Gastroesophageal sphincter (tissue), 4 donors: ENCODE measurements around the genes P3H4, NT5C3B and CAVIN1.

- PRO-cap: no peak
- RAMPAGE, long total RNA, 4 experiments: no peak in any of the 4 experiments
These were observed 8.5 kb downstream of the EIF1 start for GRCh38 chr17:41697196-41697640.

DNA sequence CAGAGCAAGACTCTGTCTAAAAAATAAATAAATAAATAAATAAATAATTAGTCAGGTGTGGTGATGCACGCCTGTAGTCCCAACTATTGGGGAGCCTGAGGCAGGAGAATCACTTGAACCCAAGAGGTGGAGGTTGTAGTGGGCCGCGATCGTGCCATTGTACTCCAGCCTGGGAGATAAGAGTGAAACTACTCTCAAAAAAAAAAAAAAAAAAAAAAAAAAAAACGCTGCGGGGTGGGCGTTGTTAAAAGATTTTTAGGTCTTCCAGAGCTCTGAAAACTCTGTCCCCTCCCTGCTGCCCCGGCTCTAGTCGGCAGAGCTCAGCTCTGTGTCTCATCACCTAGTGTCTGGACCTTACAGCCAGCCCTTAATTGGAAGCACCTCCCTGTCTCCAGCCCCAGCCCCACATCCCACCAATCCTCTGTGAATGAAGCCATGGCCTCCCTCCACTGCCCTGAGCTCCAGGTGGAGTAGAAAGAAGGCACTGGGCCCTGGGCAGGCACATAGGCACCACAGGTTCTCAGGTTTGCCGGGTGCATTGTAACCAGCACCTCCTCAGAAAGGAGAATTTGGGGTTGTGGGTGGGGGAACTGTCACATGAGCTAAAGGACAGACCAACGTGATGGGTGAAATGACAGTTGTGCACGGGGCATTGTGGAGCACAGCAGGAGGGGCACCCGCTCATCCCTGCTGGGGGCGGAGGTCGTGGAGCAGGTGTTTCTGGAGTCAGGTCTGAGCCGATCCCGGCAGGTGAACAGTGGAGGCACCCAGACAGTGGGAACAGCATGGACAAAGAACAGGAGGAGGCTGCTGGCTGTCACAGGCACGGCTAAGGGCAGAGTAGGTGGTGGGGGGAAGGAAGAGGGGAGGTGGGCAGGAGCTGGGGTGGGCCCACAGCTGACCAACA lies 19.1 kb upstream of the HAP1 start:
- PRO-cap: no peak
- RAMPAGE, long total RNA, 4 experiments: no peak in any of the 4 experiments

GRCh38 chr17:41793684-41793810 lies 7.0 kb upstream of the JUP start:
- PRO-cap: no peak
- RAMPAGE, long total RNA, 4 experiments: no peak in any of the 4 experiments

DNA sequence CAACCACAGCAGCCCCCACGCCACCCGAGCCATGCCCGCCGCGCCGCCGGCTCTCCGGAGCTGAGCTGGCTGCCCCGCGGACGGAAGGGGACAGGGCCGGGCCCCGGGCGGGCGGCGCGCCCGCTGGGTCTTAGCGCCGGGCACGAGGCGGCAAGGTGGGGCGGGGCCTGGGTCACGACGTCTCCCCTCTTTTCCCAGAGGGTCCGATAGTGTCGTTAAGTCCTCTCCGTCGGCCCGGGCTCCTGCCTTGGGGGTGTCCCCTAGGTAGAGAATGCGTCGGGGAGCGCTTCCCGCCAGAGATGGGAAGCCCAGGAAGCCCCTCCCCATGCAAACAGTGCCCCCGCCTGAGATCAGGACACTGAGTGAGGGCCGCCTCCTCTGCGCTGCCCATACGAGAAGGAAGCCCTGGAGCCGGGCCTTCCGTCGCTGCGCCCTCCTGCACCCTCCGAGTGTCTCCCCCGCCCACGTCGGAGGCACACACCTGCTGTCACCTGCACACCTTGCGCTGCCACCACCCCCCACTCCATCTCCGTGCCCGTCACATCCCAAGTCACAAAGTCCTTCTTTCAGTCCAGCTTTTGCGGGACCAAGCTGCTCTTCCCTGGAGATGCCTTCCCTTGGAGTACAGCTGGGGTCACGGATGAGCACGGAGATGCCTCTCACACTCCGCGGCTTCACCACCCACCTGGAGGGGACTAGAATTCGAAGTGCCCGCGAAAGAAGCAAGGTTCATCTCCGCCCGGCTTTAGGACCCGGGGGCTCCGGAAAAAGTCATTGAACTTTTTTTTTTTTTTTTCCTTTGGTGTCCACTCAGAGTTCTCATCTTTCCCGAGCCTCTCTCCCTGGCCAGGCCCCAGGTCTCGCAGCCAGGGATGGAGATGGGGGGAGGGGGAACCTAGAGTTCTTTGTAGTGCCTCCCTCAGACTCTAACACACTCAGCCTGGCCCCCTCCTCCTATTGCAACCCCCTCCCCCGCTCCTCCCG lies at the start of gene P3H4:
P3H4 (minus strand) TSS at position 67 of the 984 bp plus-strand sequence.
- PRO-cap: no peak
- RAMPAGE, long total RNA, 4 experiments: start-site peak on the minus strand in 1 of 4 experiments, centred at position 626 of the sequence, 6 reads per replicate

- PRO-cap: bidirectional peak, plus-strand start at chr17:41835685, minus-strand start at chr17:41835585; bidirectional peak, plus-strand start at chr17:41836333, minus-strand start at chr17:41836200
- RAMPAGE, long total RNA, 4 experiments: start-site peak on the plus strand in 1 of 4 experiments, at chr17:41835685-41835724 at its widest, 8 reads per replicate; start-site peak on the minus strand in 4 of 4 experiments, at chr17:41836009-41836251 at its widest, 18 to 518 reads per replicate
These were observed at the start of gene NT5C3B for GRCh38 chr17:41835287-41836590. NT5C3B (minus strand) TSS chr17:41836232.

GRCh38 chr17:41870363-41871078 lies 5.3 kb upstream of the KLHL11 start:
- PRO-cap: no peak
- RAMPAGE, long total RNA, 4 experiments: no peak in any of the 4 experiments

DNA sequence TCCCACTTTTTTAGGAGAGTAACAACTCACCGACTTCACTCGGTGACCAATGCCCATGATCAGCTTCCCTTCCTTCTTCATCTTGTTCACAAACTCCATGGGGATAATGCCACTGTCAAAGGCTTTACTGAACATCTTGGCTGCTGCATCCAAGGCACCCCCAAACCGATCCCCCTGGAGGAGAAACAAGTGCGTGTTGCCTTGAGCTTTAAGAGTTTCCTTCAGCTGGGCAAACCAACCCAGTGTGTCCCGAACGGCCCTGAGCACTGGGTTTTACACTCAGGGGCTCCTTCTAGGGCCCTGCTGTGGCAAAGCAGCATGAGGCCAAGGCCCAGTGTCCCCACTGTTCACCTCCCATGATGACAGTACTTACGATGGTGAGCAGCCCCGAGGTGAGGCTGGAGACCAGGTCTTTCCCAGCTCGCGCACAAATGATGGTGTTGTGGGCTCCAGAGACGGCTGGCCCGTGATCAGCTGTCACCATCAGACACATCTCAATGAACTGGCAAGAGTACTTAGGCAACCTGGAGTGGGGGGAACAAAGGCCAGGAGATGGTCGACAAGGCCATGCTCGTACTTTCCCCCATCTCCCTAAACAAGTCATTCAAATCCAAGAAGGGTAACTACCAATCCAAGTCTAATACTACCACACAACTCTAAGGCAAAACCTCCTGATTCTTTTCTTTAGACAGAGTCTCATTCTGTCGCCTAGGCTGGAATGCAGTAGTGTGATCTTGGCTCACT lies 6.6 kb upstream of the KLHL11 start:
- PRO-cap: no peak
- RAMPAGE, long total RNA, 4 experiments: no peak in any of the 4 experiments

- PRO-cap: no peak
- RAMPAGE, long total RNA, 4 experiments: no peak in any of the 4 experiments
These were observed 13.6 kb downstream of the ACLY start for GRCh38 chr17:41905062-41905650.

GRCh38 chr17:41907298-41907863 lies 11.4 kb downstream of the ACLY start:
- PRO-cap: no peak
- RAMPAGE, long total RNA, 4 experiments: no peak in any of the 4 experiments

DNA sequence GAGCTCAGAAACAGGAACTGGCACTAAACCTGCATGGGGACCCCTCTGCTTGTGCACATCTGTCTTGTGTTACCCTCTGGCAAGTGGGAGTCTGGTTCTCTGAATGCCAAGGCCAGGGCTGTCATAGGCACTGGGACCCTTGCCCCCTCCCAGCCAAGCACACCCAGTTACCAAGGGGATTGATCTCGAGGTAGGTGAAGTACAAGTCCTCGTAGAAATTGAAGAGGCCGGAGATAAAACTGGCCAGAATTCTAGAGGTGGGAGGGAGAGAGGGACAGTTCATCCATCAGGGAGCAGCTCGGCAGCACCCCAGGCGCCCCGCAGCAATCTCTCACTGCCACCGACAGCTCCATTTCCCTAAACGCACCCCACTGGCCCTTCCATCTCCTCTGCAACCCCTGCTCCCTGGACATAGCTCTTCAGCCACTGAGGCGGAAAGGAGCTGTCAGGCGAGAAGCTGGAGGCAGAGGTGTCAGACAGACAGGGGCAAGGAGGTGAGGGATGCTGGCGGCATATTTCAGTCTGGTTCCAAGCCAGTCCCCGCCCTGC lies 9.9 kb downstream of the ACLY start:
- PRO-cap: no peak
- RAMPAGE, long total RNA, 4 experiments: no peak in any of the 4 experiments

GRCh38 chr17:41965603-41966410 lies 788 bp upstream of the CNP start:
- PRO-cap: no peak
- RAMPAGE, long total RNA, 4 experiments: no peak in any of the 4 experiments

DNA sequence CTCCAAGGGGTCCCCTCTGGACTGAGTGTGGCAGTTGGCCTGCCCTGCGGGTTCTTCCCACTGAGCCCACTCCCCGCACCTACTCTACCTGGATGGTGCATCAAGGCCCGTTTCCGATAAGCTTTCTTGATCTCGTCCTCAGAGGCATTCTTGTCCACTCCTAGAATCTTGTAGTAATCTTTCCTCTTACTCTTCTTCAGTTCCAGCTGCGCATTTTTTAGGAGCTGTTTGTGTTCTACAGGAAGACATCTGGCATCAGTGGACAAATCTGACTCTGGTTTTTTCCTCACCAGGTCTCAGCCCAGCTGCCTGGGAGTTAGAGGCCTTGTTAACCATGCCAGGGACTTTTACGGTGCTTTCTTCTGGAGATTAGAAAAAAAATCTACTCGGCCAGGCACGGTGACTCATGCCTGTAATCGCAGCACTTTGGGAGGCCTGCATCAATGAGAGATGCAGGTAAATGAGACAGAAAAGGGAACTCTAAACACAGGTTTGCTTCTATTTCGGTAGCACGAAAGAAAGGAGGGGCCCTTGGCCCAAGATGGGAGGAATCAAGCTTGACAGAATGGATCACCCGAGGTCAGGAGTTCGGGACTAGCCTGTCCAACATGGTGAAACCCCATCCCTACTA lies 15.7 kb downstream of the CNP start:
- PRO-cap: no peak
- RAMPAGE, long total RNA, 4 experiments: no peak in any of the 4 experiments

GRCh38 chr17:42063603-42064063 lies 13.2 kb upstream of the C17orf113 start:
- PRO-cap: no peak
- RAMPAGE, long total RNA, 4 experiments: no peak in any of the 4 experiments

DNA sequence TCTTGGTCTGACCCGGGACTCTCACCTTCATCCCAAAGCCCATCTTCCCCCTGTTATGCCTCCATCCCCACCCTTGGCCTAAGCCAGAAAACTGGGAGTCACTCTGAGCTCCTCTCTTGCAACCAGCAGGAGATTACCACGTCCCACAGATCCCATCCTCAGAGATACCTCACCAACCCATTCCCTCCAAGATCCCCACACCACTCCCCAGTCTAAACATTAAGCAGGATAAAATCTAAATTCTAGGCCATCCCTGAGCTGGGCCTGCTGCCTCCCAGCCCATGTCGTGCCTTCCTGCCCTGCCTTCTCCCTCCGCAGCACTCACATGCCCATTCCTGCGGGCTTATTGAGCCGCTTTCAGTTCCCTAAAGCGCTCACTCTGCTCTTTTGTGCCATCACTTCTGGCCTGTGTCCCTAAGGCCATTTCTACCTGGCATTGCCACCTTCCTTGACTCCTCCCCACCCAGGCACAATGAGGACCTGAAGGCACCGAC lies 12.9 kb upstream of the RAB5C start:
- PRO-cap: no peak
- RAMPAGE, long total RNA, 4 experiments: no peak in any of the 4 experiments

DNA sequence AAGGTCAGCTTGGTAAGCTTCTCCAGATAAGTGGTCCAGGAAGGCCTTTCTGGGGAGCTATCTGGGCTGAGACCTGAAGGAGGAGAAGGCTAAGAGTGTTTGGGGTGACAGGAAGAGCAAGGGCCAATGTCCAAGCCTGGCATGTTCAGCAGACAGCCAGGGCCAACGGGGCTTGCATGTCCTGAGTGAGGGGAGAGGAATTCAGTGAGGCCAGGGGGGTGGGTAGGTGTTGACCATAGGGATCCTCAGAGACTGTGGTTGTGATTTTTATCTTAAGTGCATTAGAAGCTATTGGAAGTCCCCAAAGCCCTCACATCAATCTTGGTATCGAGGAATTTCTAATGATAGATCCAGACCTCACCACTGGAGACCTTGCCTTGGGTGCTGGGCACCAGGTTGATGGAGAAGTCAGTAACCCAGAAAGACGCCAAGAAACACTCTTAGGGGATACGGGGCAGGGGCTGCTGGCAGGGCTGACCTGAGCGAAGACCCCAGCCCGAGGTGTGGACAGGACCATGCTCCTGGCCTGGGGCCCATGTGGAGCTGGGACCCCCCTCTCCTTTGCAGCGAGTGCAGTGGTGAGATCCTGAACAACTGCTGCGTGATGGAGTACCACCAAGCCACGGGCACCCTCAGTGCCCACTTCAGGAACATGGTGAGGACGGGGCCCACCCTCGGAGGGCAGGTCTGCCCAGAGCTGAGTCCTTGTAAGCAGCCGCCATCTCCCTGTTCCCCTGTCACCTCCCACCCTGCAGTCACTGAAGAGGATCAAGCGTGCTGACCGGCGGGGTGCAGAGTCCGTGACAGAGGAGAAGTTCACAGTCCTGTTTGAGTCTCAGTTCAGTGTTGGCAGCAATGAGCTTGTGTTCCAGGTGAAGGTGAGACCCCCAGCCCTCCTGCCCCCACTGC lies 15.7 kb downstream of the STAT5A start:
- PRO-cap: no peak
- RAMPAGE, long total RNA, 4 experiments: no peak in any of the 4 experiments

DNA sequence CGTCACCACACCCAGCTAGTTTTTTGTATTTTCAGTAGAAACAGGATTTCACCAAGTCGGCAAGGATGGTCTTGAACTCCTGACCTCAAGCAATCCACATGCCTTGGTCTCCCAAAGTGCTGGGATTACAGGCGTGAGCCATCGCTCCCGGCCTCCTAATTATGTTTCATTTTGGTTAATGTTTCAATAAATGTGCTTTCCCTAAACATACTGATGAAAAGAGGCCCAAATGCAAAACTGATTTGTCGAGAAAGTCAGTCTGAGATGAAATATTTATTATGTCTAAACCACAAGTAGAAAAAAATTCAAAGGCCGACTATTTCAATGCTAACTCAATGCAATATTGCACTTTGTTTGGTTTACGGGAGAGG lies 9.9 kb downstream of the STAT3 start:
- PRO-cap: no peak
- RAMPAGE, long total RNA, 4 experiments: no peak in any of the 4 experiments

- PRO-cap: no peak
- RAMPAGE, long total RNA, 4 experiments: no peak in any of the 4 experiments
These were observed 15.8 kb downstream of the CAVIN1 start for GRCh38 chr17:42406869-42407944.

- PRO-cap: bidirectional peak, plus-strand start at chr17:42423364, minus-strand start at chr17:42423256; bidirectional peak, plus-strand start at chr17:42423462, minus-strand start at chr17:42423495
- RAMPAGE, long total RNA, 4 experiments: start-site peak on the minus strand in 4 of 4 experiments, at chr17:42423073-42423246 at its widest, 710 to 1,610 reads per replicate
These were observed at the start of gene CAVIN1 for GRCh38 chr17:42423044-42423627. CAVIN1 (minus strand) TSS chr17:42423256.

DNA sequence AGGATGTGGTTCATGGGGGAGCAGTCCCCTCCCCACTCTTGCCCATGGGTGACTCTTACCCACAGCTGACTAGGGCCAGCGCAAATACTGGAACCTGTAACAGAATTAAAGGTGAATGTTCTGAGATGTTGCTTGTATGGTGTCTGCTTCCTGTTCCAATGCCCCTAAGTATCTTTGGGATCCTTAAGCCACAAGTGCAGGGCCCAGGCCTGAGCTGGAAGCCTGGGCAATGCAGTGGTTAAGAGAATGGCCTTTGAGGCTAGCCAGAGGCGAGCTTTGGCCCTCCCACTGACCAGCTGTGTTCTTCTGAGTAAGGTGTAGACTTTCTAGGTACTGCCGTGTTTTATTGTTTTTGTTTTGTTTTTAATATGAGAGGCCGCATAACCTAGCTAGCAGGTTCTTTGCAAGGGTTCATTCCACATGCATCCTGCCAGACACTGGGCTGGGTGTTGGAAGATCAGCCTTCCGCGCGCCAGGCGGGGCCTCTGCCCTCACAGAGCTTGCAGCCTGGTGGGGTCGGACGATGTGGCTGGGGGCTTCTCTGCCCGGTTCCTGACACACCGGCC lies 665 bp upstream of the MLX start:
- PRO-cap: no peak
- RAMPAGE, long total RNA, 4 experiments: no peak in any of the 4 experiments

DNA sequence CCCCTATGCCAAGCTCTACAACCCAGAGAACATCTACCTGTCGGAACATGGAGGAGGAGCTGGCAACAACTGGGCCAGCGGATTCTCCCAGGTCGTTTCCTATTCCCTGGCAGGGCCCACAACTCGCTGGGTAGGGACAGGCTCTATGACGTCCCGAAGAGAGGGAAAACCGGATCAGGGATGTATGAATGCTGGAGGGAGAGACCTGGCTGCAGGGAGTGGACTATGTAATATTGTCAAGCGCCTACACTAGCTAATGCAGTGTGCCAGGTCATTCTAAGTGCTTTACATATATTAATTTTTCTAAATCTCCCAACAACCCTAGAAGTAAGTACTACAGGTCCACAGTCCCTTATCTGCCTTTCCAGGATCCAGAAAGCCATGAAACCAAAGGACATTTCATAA lies 1.0 kb downstream of the TUBG1 start:
- PRO-cap: no peak
- RAMPAGE, long total RNA, 4 experiments: no peak in any of the 4 experiments